A172 (cell line): ENCODE results near the genes C9orf50 and FNBP1.

DNA sequence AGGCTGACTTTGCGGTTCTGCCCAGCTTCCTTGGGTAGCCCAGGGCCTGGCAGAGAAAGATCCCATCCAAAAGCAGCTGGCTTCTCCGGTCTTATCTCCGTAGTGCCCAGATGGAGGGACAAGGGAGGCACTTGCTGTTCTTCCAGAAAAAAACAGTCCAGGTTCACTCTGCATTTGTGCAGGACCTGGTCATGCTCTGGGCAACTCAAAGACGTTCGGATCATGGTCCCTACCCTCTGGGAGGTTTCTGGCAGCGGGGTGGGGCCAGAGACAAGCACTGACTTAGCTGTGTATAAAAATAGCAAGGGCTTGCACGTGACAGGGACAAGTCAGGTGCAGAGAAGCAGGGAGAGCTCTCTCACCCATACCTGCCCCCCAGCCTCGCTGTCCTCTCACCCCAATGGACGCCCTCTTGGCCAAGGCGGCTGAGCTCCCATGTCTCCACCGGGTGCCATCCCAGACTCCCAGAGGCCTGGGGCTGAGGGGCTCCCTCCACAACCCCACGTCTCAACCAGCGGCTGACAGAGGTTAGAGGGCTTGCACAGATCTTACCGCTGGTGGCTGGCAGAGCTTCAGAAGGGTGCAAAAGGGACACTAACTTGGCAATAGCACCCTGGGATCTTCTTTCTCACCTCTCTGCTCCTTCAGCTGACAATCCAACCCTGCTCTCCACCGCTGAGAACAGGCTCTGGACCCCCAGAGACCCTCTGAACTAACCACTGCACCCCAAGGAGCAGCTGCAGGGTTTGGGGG lies 212.0 kb downstream of the C9orf50 start:
- RAMPAGE, long total RNA: no peak

- RAMPAGE, long total RNA: no peak
Observed at GRCh38 chr9:129442020-129442419, 178.9 kb downstream of the C9orf50 start.

DNA sequence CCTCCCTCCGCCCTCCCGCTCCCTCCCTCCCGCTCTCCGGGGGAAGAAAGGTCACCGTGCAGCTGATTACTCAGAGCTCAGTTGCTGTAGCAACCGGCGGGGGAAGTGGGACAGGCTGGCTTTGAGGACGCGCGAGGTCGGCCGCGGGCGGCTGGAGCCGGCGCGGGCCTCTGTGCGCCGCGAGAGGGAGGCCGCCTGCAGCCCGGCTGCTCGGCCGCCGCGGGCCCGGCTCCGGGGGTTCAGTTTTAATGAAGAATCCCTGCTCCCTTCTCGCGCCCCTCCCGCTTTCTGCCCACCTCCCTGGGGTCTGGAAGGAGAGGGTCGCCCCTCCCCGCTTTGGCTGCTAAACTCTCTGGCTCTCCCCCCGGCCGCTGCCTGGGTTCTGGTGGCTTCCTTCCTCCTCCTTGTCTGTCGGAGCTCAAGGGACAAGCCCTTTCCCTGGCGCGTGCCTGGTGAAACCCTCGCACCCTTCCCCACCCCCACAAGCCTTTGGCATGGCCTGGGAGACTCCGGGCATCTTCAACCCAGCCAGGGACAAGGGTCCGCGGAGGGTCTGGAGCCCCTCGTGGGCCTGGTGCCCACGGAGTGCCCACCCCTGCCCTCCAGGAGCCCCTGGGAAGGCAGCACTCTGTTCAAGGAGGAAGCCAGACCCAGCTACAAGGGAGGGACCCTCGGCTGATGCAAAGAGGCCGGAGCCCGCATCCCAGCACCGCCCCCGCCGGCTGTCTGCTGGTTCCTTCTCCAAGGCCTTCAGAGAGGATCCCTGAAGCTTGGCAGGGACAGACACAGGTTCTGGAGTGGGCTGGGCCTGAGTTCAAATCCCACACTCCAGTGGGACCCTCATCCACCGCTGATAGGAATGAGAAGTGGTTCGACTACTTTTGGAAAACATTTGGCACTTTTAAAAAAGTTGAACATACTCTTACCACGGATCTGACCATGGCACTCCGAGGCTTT lies 160.2 kb downstream of the C9orf50 start:
- RAMPAGE, long total RNA: no peak

DNA sequence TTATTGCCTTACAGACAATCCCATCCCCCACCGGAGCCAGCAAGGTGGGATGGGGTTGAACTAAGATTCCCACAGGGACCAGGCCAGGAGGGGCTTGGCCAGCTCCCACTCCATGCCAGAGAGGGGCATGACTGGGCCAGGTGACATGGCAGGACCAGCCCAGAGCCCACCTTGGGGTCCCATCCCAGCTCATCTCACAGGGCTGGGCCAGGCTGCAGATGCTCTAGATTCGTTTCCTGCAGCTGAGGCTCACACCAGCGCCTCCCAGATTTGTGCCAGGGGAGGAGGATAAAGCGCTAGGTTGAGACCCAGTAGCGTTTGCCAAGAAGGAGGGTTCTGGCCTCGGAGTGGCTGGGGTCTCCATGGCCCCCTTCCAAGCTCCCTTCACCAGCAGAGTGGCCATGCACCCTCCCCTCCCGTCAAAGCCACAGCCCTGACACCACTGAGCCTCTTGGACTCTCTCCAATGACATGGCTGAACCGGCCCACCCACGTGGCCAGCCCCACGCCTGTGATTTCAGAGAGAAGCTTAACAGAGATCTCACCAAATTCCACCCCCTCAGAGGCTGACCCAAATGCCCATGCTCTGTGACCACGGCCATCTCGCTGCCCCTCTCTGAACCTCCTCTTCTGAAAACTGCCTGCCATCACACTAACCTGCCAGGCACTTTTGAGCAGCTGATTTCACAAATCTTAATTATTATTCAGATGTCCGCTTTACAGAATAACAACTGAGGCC lies 155.9 kb downstream of the C9orf50 start:
- RAMPAGE, long total RNA: no peak

DNA sequence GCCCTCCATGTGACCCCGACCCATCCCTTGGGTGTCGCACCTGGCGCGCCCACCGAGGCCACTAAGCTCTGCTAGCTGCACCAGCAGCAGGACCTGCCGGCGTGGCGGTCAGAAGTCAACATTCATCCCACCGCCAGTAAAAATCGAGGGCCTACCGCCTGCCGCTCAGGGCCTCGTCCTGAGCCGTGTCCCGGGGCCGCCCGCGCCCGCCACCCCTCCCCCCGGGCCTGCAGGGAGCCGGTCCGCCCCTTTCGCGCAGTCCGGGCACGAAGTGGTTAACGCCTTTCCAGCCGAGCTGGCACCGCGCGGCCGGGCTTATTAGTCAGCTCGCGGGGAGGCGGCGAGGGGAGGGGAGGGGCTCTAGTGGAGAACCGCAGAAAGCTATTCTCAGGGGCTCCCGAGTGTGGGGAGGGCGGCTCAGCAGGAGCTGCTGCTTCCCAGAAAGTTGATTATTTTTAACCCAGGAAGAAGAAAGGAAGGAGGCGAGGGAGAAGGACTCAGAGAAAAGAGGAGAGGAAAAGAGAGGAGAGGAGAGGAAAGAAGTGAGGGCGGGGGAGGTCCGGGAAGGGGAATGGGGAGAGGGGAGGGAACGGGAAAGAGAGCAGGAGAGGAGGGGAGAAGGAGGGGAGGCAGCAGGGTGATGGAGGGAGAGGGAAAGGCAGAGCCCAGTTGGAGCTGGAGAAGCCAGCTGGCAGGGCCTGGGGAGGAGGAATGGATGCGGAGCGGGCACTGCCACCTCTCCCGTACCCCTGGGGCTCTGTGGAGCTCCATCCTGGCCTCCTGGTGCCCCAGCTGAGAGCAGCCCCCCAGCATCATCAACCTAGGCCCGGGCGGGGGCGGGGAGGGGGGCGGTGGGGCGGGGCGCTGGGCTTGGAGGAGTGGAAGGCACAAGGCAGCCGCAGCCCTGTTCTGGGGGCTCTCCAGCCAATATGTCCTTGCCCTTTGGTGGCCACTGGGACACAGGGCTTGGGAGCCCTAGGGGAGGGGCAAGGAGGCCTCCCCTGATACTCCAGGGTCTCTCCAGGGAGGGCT lies 124.1 kb downstream of the C9orf50 start:
- RAMPAGE, long total RNA: no peak

DNA sequence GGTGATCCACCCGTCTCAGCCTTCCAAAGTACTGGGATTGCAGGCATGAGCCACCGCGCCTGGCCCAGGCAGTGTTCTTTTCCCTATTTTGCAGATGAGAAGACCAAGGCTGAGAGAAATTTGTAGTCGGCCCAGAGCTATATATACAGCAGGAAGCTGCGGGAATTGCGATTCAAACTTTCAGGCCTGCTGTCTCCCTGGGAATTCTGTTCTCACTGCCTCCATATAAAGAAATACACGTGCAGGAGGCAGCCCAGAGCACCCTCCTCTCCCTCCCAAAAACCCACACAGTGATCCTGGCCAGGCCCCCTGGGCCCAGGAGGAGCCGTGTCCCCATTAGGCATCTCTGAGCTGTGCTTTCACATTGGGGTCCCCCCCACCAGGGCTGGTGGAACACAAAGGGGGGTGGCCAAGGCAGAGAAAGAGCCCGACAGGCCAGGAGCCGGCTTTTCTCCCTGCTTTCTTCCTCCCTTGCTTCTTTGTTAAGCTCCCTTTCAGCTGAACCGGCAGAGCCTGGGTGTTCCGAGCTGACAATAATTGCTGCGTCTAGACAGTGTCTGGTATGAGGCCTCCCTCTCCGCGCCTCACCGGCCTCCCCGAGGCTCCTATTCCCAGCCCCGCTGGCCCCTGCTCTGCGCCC lies 120.8 kb downstream of the C9orf50 start:
- RAMPAGE, long total RNA: no peak

DNA sequence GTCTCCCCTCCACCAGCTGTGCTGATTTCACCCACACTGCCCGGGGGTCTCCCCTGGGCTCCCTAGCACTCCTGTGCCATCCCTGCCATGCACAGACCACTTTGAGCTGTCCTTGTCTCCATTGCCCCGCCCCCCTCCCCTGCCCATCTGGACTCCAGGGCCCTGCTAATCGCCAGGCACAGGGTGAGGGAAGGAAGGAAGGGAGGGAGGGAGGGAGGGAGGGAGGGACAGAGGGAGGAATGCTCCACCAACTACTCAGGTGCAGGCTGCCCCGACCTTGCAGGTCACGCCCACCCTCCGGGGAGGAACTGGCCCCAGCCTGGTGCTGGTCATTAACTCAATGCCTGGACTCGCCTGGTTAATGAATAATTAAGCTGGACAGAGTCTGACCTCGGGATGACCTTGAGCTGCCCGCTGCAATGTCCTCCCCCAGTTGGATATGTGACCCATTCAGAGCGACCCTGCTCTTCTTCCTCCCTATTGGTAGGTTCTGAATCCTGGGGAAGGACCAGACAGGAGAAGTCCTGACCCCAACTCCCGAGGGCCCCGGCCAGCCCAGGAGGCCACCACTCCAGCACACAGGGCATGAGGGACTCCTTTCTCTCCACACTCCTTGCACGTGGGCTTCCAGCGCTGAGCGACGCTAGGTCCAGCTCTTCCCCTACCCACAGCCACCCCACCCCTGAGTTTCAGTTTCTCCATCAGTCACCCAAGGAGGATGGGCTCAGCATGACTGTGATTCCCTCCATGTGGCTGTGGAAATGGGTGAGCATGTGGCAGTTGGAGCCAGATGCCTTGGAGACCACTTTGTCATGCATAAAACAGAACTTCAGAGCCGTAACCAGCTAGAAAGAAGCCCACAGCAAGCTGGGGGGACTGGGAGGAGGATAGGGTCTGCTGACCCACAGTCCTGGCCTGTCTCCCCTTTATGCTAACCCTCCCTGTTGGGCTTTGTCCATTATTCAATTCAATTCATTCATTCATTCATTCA lies 62.0 kb downstream of the C9orf50 start:
- RAMPAGE, long total RNA: no peak

DNA sequence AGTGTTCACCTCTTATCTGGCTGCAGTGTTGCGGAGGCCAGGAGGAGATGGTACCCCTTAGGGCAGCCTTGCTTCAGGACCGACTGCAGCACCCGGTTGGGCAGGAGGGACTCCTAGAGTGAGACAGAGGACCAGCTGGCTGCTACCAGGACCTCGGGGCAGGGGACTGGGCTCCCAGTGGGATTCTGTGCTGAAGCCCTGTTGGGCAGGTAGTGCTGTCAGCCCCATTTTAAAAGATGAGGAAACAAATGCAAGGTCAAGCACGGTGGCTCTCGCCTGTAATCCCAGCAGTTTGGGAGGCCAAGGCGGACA lies 8.6 kb downstream of the C9orf50 start:
- RAMPAGE, long total RNA: no peak

- RAMPAGE, long total RNA: no peak
Observed at GRCh38 chr9:129621034-129621370, at the start of gene C9orf50. Gene C9orf50, minus strand, starts transcription at chr9:129621101.

DNA sequence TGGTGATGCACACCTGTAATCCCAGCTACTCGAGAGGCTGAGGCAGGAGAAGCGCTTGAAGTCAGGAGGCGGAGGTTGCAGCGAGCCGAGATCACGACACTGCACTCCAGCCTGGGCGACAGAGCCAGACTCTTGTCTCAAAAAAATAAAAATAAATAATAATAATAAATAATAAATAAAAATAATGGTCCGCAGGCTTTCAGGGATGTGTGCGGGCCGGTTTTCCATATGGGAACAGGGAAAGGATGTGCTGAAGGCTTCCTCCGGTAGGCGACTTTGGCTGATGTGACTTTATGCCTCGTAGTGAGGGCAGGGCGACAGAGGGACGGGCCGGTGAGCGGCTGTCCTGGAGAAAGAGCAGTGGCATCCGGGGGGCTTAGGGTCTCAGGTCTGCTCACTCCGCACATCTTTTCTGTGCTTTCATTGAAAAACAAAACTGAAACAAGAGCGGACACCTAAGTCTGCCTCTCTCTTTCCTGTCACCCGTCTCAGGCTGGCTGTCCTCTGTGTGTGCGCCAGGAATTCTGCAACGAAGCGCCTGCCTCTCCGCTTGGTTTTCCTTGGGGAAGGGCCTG lies 818 bp upstream of the PRRX2 start:
- RAMPAGE, long total RNA: no peak

- RAMPAGE, long total RNA: no peak
Observed at GRCh38 chr9:129810981-129811601, 8.1 kb downstream of the TOR1B start.

DNA sequence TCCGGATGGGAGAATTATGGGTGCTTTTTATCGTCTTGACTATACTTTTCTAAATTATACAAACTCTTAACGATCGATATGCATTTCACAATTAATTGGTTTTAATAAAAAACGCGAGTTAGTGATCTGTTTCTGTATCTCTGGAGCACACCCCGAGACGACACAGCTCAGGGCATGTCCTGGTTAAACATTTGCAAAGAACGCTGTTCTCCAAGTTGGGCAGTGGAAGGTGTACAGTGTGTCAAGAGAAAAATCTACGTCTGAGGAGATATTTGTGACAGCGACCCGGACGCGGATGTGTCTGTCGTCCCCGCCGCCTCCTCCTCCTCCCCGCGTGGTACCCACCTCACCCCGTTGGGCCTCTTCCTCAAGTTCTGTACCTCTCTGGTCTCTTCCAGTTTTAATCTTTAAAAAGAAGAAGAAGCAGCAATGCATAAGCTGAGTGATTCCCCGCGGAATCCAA lies 682 bp downstream of the C9orf78 start:
- RAMPAGE, long total RNA: no peak

DNA sequence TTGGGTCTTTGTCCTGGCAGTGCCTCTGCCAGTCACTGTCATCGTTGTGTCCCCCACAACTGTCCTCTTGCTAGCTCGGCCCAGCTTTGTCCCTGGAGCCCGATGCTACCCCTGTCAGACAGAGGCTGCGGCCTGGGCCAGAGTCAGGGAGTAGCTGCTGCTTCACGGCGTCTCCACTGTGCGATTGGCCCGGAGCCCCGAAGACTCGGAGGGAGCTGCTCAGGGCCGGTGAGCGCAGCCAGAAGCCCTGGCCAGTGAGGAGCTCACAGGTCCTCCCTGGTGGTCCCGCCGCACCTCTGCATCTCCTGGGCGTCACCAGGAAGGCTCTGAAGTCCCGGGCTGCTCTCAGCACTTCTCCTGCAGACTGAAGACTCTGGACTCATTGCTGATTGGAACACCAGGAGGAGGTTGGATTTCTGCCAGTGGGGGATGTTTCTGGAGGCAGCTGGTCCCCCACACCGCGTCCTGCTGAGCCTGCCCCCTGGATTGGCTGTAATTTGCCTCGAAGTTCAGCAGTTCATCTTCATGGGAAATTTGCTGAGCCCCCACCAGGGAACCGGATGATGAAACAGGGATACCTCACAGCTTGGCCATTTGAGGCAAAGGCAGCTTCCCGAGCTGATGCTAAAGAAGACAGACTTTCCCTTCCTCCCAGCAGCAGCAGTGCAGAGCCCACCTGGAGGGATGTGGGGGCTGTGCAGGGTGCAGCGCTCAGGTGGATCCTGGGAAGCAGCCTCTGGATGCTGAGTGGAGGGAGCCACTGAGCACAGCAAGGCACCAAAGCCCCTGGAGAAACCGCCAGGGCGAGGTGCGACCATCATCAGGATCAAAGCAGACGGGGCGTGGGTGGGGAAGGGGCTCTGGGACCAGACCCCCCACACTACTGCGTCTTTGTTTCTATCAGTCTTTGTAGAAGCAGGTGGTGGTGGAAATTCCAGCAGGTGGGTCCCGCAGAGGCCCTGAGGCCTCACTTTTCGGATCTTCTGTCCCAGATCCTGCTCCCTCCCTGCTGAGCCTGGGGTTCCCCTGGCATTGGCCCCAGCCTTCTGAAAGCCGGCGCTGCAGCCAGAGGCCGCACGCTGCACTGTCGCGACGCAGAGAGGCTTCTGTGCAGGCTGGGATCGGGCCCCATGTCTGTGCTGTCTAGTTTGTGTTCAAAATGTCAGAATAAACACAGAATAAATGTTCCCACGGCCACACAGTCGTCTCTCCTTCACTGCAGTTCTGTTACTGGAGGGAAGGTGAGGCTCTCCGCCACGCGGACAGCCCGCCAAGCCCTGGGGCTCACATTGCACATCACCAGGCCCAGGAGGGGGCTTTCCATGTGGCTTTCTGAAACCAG lies 45.9 kb downstream of the USP20 start:
- RAMPAGE, long total RNA: no peak

DNA sequence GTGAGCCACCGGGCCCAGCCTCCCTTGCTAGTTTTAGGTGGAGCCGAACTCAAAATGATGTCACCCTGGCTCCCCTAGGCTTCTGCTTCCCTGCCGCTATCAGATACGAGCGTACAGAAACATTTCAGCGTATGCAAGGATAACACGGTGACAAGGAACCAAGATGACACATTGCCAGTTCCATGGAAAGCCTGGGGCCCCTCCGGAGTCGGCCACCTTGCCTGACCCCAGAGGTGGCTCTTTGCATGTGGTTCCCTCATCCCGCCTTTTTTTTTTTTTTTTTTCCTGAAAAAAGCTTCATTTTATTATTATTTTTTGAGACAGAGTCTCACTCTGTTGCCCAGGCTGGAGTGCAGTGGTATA lies 47.8 kb downstream of the USP20 start:
- RAMPAGE, long total RNA: no peak

DNA sequence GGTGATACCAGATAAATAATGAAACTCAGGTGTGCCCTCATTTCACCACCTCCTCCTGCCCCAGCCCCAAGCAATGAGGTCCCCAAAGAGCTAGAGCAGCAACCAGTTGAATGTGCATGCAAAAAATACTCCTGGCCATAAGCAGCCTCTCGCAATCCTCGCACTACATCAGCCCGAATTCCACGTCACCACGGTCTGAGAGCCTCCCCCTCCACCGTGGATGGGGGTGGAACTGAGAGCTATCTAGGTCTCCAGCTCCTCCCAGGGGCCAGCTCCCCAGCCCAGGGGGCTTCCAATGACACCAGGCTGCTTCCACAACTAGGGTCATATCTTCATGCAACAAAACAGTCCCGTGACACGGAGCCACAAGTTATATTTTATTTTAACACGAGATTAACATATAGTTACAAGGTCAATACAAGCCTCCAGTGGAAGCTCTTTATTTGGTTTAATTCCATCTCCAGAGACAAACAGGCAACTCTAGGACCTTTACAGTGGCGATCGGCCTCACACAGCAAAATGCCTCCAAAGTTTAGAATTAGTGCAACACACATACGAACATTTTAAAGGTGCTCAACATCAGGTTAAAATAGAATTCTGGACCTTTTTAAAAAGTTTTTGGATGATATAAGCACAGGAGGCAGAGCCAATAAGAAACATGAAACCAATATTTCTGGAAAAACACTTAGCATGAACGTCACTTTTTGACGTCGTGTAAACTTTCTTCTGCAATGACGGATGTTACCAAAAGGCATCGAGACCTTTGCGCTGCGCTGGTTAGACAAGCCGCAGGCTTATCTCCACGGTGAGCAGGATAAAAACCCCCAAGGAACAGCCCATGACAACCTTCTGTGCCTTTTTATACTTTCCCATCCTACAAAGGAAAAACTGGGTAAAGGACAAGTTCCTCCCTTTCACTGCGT lies 51.8 kb downstream of the USP20 start:
- RAMPAGE, long total RNA: no peak

DNA sequence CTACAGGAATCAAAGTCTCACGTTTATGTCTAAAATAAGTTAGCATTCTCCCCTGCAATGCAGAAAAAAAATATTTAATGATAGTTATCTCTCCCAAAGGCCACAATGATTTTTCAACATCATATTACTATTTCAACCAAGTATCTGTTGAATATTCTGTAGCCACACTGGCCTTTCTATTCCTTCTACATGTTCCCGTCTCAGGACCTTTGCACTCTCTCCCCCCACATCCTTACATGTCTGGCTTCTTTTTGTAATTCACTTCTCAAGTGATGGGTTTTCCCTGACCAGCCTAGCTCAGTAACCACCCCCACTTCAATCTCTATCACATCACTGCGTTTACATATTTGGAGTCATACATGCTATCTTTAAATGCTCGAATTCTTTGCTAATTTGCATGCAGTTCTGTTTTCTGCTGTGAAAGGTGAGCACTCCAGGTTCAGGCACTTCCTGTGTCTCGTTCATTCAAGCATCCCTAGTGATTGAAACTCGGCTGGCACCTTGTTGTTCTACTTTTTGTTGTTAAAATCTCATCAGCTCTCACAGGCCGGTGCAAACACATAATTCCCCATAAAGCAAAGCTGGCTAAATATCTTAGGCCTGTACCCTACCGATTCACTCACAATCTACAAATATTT lies 54.0 kb downstream of the FNBP1 start:
- RAMPAGE, long total RNA: no peak

GRCh38 chr9:130042831-130043929 lies at the start of gene FNBP1:
Gene FNBP1, minus strand, starts transcription at chr9:130043189.
- RAMPAGE, long total RNA: no peak

DNA sequence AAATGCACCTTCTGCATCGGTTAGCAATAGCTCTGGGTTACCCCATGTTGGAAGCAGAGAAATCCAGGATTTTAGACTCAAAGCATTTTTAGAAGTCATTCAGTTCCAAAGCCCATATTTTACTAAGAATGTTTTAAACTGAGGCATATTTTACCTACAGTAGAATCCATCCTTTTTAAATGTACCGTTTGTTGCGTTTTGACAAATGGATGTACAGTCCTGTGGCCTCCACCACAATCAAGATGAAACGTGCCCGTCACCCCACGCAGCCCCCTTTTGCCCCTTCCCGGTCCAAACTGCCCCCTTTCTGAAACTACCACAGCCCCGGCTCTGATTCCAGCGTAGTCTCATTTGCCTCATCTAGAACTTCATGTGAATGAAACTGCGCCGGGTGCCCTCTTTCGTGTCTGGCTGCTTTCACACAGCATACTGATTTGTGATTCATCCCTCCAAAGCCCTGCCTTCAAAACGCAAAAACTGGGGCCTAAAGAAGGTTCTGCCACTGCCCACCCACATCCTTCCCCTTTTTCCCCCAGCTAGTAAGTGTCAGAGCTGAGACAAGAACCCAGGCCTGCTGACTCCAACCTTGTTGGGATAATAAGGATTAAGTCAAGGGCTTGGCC lies 31.6 kb upstream of the NCS1 start:
- RAMPAGE, long total RNA: no peak

- RAMPAGE, long total RNA: no peak
Observed at GRCh38 chr9:130191649-130192217, 19.5 kb downstream of the NCS1 start.

DNA sequence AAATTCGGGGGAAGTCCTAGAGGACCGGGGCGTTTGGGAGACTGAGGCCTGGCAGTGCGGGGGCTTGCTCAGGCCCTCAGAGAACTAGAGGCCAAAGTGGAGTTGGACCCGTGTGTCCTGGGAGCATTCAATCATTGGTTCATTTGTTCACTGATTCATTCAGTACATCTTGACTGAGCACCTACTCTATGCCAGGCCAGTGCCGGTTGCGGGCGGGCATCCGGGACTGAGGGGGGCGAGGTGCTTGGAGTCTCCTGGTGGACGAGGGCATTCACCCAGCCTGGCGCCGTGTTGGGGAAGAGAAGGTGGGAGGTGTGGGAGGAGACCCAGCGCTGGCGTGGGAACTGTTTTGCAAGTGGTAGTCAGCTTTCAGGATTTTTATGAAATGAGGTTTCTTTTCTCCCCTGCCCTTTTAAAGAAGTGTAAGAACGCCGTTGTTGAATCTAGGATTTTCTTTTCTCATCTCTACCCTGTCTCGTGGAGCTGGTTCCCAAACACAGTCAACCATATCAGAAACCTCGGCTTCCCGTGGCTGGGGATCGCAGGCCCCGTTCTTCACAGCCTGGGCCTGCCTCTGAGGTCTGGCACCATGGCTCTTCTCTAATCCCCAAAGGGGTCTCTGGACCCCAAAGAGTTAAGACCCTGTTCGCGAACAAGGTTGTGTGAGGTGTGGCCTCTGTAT lies 37.3 kb downstream of the NCS1 start:
- RAMPAGE, long total RNA: no peak